ENCODE data around the genes FAM172A and RHOBTB3.

GRCh38 chr5:90915528-90915842 is 356.9 kb downstream of the ADGRV1 start:
- RRBS = no CpG with 5 or more reads among the region's 3 CpGs

GRCh38 chr5:90917837-90918358 is 359.3 kb downstream of the ADGRV1 start:
- RRBS = no CpG with 5 or more reads among the region's 3 CpGs

DNA sequence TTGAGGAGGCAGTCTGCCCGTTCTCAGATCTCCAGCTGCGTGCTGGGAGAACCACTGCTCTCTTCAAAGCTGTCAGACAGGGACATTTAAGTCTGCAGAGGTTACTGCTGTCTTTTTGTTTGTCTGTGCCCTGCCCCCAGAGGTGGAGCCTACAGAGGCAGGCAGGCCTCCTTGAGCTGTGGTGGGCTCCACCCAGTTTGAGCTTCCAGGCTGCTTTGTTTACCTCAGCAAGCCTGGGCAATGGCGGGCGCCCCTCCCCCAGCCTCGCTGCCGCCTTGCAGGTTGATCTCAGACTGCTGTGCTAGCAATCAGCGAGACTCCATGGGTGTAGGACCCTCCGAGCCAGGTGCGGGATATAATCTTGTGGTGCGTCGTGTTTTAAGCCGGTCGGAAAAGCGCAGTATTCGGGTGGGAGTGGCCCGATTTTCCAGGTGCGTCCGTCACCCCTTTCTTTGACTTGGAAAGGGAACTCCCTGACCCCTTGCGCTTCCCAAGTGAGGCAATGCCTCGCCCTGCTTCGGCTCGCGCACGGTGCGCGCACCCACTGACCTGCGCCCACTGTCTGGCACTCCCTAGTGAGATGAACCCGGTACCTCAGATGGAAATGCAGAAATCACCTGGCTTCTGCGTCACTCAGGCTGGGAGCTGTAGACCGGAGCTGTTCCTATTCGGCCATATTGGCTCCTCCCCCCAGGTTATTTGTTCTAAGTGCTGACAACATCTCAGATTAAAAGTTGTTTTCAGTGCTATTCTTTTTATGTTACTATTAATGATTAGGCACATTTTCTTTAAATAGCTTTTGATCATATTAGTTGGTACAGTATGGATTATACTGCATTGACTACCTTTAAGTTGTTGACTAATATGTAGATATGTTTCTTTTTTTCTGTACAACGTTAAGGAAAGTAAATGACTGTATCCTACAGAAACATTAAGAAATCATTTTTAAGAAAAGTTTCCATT is 370.7 kb downstream of the ADGRV1 start:
- RRBS = no CpG with 5 or more reads among the region's 32 CpGs

DNA sequence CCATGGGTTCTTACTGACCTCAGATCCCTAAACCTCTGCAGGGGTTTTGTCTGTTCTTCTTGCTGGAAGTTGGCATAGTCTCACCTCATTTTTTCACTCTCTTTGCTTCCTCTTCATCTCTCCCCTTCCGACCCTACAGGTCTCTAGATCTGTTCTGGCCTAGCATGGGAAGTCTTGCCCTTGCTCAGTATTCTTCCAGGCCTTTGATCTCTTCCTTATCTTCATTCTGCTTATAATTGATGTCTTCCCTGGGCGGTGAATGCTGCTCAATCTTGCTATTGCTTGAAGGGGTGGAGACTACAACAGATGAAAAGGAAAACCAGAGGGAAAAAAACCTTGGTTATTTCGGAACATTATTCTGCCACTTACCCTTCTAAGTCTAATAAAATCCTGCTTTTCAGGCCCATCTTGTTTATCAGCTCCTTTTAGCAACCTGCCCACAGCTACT is 375.5 kb downstream of the ADGRV1 start:
- RRBS = no CpG with 5 or more reads among the region's 3 CpGs

DNA sequence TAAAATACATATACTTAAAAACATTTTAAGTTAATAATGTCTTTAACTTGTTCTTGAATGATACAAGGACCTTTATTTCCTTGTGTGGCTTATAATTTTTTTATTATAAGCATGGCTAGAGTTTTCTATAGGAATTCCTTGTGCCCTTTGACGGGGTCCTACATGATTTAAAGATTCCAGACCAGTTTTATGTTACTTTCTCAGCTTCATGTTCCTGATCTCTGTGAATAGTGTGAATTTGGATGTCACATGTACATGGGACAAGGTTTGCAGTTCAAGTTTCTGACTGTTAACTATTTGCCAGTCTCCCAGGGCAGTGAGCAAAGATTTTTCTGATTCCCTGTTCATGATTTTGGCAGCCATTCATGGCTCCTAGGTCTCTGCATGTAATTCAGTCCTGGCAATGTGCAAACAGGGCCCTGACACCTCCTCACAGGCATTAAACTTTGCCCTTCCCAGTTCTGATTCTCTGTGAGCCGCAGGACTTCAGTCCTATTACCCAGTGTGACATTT is 349.9 kb downstream of the ARRDC3 start:
- RRBS = no CpG with 5 or more reads among the region's 2 CpGs

DNA sequence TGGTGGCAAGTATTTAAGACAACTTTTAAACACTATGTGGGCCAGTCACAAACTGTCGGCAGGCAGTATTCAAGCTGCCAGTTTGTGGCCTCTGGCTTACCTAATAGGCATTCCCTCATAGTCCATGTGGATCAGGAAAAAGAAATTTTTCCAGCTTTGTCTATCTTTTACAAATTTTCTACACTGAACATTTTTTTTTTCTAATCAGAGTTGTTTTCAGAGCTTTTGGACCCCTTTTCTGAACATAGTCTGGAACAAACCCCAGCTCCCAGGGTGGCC is 262.8 kb downstream of the ARRDC3 start:
- RRBS = no CpG with 5 or more reads among the region's 1 CpG

- RRBS = no CpG with 5 or more reads among the region's 10 CpGs
Measured at GRCh38 chr5:91310725-91311308, 72.3 kb downstream of the ARRDC3 start.

DNA sequence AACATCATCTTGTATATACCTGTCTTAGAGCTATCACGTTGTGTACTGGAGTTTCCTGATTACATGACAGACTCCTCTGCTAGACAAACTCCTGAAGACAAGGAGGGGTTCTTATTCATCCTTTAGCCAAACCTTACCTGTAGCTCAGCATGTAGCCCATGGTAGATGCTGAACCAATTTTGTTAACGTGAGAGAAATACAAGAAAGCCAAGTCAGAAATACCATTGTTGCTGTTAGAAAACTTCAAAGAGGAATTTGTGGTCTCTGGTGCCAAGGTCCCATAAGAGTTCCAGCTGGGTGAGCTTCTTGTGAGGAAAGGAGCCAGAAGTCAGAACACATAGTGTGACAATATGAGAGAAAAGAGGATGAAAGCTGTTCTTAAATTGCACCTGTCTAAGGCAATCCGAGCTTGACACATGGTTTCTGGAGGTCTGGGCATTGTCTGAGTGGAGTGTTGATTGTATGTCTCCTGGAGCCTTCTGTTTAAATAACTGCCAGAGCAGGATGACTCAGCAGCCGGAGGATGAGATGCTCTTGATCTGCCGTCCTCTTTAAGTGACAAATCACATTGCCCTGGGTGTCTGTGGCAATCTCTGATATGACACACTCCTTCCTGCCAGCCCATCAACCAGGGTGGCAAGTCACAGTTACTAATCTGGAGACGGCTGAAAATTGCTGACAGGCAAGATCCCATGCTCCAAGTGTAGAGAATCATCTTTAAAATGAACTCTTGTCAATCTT is 69.0 kb downstream of the ARRDC3 start:
- RRBS = no CpG with 5 or more reads among the region's 6 CpGs

- RRBS = no CpG with 5 or more reads among the region's 2 CpGs
Measured at GRCh38 chr5:93250324-93251049, 332.5 kb upstream of the NR2F1 start.

DNA sequence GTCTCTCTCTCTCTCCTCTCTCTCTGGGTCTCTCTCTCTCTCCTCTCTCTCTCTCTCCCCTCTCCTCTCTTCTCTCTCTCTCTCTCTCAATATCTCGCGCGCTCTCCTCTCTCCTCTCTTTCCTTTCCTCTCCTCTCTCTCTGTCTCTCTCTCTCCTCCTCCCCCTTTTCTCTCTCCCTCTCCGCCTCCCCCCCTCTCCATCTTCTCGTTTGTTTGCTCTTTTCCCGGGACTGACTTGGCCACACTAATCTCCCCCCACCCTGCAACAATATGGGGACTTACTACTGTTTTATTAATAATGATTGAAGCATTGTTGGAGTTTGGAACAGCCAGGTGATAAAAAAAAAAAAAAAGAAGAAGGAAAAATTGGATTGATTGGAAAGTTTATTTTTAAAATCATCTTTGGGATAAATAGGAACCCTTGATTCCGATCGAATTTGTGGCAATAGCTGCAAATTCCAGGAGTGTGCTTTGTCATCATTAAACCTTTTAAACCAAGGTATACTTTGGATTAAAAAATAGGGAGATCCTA is 1.0 kb upstream of the NR2F1 start:
- RRBS = no CpG with 5 or more reads among the region's 8 CpGs

DNA sequence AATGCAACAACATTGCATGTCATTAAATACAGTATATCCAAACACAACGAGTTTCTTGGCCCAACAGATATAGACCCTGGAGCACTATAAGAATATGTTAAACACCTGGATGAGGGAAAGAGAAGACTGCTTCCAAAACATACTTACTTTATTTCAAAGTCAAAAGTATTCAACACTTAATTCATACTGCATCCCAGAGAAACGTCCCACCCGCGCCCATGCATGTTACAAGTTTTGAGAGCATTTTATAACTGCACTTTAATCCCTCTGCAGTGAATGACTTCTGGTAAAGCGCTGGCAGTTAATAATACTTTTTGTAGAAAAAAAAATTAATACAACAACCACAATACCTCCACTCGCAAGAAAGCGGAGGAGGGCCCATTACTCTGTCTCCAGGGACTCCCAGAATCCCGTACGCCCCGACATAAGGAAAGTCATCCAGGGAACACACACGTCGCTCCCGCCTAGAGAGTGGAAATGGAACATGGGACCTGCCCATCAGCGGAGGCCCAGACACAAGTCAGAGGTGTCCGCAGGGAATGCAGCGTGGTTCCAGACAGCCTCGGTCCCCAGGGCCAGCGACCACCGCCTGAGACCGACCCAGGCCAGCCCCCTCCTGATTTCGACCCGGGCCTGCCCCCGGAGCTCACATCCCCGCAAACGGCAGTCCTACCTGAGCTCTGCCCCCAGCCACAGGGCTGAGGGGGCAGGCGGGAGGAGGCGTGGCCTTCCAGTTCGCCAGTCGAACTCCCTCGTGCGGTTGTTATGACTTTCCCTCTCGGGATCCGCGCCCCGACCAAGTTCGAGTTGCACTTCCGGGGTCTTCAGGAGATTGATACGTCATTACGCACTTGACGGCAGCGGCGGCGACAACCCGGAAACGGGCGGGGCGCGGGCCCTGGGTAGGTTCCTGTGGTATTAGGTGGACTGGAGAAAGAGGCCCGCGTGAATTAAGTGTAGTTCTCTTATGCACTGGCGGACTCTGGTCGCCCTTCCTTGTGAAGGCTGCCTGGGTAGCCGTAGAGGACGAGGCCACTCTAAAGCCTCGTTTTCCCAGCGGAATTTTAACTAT is at the start of gene FAM172A:
Gene FAM172A, minus strand, starts transcription at position 826 of the 1,072 bp plus-strand sequence.
- RRBS = 2% methylated on average over 8 of the region's 56 CpGs

DNA sequence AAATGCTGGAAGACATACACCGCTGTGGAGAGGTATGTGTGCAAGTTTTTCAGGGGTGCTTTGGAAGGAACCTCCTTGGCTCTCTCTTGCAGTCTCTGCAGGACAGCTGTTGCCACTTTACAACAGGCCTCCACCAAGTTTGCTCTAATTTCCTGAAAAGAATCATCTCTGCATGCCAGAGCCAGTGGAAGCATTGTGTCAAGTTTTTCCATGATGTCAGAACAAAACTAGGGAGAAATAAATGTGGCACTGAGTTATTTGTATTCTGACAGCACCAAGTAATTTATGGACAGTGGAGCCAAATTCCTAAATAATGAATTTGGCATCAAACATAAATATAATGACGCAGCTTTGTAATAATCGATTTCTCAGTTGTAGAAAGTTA is 146.9 kb downstream of the KIAA0825 start:
- RRBS = no CpG with 5 or more reads among the region's 3 CpGs

- RRBS = no CpG with 5 or more reads among the region's 4 CpGs
Measured at GRCh38 chr5:94691925-94692356, 73.5 kb downstream of the SLF1 start.

DNA sequence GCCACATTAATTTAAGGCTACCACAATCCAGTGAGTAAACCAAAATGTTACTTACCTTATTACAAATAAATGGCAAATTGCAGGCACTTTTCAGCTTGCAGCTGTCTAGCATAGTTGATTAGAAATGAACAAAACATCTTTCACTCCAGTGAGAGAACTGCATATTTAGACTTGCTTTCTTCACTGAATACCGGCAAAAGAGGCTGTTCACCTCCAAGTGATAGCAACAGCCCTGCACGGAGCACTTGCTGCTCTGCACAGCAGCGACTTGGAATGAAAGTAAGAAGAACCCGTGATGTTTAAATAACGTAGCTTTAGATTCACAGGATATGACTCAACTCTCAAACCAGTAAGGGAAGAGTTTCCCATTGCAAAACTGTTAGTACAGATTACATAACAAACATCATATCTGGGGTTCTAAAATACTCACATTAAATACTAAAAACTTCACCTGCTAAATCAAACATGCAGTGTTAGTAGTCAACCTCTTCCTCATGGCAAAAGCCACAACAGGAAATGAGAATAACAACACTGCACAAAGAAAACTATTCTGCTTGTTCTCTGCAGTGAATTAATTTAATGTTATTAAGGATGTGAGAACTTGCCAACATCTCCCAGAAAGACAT is 203.4 kb downstream of the MCTP1 start:
- RRBS = no CpG with 5 or more reads among the region's 5 CpGs

DNA sequence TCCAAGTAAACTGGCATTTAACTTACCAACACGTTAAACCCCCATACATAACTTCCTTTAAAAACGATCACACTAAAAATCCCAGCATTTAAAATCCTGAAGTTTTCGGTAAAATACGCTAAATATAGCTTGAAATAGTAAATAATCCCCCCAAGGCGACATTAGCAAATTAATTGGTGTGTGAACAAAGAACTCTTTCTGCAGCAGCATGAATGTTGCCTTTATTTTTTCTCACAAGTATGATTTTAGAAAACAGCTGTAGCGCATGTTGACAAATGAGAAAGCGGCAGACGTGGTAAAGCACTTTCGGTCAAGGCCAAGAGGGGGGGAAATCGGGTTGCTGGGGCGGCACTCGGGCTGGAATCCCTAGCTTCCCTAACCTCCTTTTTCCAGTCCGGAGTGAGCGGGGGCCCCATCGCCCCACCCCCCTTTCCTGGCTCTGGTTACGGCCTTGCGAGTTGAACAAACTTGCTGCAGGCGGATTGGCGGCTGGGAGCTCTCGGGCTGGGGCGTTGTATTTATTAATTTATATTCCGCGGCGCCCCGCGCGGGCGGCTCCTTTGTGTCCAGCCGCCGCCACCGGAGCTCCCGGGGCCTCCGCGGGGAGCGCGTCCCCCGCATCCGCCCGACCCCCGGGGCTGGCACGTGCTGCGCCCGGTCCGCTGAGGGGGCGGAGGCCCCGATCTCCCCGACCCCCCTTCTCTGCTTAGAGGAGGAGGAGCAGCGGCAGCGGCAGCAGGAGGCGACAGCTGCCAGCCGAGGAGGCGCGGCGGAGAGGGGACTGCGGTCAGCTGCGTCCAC is at the start of gene RHOBTB3:
Gene RHOBTB3, plus strand, starts transcription at position 735 of the 801 bp plus-strand sequence.
- RRBS = 2% methylated on average over 9 of the region's 56 CpGs

DNA sequence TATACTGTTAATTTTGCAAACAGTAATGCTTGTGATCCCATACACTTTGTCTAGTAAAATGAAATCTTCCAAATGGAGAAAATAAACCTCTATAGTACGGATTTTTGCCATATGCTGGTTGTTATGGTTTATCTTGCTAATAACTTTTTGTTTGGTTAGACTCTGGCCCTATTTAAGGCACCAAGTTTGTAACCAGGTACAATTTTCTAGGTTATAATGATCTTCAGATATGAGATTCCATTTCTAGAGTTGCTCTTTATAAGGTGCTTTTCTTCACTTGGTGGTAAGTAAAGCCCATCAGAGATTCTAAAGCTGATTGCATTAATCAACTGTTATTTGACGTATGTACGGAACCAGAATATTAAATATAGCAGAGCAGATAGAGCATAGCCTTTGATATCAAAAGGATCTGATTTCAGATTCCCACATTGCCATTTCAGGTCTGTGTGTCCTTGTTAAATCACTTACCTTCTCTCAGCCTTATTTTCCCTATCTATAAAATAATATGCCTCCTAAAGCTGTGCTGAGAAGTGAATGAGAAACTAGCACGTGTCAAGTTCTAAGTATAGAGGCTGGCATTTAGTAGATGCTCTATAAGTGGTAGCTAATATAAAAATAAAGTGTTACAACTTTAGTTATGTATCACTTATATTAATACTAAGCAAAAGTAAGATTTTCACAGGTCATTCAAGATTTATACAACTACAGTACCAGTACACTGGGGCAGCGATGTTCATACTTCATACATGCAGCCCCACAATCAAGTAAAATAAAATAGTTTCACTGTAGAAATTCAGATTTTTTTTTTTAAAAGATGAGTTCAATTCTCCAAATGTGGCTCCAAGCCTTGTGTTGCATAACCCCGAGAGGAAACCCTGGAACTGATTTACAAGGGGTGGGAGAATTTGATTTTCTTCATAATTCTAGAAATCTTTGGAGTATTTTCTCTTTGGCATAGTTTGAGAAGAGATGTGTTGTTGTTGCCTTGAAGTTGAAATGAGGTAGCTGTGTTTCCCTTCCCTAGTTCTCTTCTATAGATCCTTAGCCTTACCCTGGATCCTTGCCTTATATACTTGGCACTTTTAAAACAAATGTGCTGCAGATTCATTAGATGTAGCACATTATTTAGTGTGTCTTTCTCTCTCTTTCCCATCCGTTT is 2.7 kb downstream of the RHOBTB3 start:
- RRBS = no CpG with 5 or more reads among the region's 7 CpGs

- RRBS = no CpG with 5 or more reads among the region's 11 CpGs
Measured at GRCh38 chr5:95835480-95836439, 13.2 kb upstream of the GLRX start.

DNA sequence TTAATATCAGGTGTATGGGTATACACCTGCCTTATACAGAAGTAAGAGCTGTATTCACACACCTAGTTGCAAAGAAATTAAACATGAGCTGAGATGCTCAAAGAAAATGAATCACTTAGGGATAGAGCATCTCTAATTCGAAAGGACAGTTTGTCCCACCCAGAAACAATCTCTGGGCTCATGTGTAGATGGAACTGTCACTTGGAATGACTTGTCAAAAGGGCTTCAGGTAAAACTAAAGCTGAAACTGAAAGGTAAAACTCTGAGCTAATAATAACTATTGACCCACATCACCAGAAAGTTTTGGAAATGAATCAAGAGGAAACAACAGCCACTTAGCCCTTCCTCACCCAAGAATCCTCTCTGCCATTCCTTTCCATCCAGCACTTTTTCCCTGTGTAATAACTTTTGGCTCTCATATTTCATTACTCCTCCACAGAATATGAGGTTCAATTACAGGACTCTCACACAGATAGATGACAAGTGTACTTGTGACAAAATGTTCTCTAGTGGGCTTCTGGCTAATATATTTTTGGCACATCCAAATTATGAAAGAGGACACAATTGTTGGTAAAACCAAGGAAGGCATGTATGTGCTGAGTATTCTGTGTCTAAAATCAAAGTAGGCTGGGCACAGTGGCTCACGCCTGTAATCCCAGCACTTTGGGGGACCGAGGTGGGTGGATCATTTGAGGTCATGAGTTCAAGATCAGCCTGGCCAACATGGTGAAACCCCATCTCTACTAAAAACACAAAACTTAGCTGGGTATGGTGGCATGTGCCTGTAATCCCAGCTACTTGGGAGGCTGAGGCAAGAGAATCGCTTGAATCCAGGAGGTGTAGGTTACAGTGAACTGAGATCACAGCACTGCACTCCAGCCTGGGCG is 14.2 kb upstream of the GLRX start:
- RRBS = no CpG with 5 or more reads among the region's 5 CpGs

DNA sequence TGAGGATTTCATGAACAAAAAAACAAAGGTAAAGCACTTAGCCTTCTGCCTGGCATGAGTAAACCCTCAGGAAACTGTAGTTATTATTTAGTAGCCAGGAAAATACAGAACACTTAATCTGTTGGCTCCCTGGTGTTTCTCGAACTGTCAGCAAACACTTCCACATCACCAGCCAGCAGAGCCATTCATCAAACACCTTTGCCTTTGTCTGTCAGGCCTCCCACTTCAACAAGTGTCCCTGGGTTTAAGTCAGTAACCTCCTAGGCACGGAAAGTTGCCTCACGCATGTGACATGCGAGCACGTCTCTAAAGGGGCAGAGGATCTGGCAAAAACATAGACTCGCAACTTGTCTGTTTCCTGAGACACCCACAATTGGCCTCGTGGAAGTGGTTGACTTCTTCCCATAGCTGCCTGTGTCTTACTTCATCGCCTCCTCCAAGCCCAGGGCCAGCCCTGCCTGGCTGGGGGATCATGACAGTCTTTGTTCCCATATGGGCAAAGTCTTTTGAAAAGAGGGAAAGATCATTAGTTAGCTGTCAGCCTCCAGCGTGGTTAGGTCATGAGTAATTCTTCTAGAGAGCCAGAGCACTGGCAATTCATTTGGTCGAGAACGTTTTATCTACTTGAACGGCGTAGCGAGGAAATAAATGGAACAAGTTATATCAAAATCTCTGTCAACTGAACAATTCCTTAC is 35.5 kb upstream of the GLRX start:
- RRBS = no CpG with 5 or more reads among the region's 14 CpGs

DNA sequence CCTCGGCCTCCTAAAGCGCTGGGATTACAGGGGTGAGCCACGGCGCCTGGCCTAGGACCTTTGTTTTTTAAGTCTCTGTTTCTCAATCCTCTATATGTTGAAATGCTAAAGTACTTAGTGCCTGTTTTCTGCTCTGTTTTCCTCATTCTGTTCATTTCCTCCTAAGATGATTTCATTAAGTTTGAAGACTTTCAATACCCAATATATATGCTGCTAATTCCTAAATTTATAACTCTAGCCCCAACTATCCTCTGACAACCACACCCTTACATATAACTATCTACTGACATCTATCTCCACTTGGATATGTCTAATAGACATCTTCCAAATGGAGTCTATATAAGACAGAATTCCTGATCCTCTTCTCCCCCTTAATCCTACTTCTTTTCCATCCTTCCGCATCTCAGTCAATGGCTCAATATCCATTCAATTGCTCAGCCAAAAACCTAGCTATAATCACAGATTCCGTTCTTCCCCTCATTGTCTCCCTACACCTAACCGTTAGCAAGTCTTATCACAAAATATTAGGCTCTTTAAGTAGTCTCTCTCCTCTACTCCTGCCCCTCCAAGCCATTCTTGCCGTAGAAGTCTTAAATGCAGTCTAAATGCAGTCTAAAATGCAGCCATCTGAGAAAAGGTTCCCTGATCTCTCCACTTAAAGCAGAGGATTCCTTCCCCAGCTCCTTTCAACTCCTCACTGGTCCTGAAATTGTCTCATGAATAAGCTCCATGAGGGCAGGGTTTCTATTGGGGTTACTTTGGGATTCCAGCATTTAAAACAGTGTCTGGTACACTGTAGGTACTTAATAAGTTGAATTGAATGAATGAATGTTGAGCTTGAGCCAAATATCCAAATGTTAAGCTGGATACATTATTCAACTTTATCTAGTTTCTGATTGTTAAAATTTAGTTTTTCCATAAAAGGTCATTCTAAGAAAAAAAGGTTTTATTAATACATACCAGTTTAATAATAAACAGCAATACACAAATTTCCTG is 57.9 kb downstream of the ELL2 start:
- RRBS = no CpG with 5 or more reads among the region's 8 CpGs

All from T47D (cell line).